ENCODE measurements around the gene ILDR2.

DNA sequence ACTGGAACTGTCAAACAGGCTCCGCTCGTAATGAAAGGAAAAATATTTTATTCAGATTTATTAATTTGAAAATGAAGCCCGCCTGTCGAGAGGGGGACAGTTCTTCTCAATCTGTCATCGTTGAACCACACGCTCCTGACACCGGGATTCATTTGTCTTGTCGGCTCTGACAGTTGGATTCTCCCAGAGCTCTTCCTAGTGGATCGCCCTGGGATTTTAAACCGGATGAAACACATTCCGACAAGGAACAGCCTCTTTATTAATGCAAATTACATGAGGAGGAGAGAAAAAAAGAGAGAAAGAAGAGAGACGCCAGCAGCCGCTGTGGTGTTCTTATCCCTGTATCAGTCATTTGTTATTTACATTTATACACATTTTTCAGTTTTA, 238.2 kb upstream of the PBX1 start:
- PRO-cap: no peak

DNA sequence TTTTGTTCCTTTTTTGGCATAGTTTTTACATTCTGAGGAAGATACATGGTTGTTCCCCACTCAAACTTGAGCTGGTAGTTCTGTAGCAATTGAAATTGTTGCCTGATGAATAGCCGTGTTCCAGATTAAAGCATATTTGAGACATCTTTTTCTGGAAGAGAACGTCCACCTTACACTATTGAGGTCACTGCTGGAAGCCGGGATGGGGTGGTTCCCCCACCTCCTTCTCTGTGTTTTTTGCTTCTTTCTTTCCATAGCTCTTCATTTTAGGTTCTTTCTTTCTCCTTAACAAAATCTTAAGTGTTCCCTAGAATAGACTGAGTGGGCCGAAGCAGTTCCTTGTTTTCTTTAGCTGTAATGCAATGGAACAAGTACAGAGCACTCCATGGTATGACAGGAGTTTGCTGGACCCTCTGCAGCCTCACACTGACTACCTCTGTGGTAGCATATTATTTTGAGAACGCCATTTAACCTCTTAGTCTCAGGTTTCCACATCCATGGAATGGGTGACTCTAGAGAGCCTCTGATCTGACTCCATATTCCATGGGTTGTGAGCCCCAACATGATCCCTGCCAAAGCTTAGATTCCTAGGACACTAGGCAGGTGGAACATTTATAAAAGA, 15.0 kb downstream of the PBX1 start:
- PRO-cap: no peak

DNA sequence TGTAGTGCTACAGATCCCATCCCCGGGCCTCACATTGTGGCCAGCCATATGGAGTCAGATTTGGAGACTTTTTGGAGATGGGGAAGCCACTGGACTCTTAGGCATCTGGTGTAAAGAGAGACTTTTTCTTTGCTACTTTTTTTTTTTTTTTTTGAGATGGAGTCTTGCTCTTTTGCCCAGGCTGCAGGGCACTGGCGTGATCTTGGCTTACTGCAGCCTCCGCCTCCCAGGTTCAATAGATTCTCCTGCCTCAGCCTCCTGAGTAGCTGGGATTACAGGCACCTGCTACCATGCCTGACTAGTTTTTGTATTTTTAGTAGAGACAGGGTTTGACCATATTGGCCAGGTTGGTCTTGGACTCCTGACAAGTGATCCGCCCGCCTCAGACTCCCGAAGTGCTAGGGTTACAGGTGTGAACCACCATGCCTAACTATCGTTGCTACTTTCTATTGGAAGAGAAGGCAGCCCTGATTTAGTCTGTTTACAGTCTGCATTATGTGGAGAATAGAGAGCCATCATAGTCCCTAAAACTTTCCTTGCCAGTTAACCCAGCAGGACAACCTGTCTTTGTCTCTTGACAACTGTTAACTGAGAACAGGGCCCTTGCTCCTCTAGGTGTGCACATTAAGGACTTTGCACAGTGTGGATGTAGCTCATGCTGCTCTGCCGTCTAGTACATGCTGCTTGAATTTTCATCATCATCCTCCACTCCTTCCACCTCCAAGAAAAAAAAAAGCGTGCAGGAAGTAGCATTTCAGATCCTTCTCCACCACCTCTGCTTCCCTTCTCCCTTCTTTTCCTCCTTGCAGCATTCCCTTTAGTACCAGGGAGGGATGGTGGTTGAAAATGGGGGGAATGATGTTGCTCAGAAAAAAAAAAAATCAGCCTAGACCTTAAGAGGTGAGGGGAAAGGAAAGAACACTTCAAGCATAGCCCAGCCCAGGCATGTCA, 91.4 kb downstream of the PBX1 start:
- PRO-cap: no peak

DNA sequence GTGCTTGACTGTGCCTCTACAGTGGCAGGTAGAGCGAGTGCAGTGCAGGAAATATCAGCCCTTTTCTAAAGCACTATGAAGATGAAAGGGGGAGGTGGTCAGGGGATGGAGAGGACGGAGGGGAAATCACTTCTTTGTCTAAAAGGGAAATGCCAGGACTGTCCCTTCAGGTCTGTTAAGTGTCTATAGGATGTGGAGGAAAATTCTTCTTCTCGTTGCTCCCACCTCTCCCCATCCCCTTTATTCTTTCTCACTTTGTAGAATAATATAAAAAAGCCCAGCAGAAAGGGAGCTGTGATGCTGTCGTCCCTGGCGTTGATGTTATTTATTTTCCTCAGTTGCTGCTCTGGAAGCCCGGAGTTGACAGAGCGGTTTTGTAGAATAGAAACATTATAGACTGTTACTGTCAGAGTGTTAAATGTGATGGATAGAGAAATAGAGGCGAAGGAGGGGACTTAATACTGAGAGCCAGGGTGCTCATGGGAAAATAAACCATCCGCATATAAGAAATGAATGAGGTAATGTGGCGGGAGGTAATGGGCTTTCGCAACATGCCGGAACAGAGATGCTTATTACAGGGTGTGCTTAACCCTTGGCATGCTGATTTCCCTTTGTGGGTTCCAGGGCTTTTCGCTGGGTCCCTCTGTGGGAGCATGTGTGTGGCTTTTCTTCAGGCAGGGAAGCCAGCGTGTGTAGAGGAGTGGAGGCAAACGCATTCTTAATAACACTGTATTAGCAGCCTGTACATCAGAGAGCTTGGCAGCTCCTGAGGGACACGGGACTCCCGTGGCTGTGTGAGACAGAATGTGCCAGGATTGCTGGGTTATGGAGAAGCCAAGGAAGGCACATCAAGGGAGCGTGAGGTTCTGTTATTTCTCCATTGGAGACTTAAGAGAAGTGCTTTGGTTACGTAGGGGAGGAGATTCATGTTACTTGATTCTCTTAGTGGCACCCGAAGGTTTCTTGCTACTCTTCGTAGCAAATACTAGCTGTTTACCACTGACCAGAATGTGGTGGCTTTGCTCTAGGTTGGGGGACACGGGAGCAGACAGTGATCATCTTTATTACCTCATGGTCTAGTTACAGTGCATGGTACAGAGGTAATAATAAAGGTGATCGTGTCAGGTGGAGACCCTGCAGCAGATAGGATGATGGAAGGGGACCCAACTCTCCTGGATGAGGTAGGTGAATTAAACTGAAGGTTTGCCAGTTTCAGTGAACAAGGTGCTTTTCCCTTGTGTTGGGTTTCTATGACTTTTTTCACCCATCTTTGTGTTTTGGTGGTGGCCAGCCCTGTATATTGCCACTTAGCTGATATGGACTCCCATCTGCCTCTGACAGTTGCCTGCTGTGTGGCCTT, 141.0 kb downstream of the PBX1 start:
- PRO-cap: no peak

DNA sequence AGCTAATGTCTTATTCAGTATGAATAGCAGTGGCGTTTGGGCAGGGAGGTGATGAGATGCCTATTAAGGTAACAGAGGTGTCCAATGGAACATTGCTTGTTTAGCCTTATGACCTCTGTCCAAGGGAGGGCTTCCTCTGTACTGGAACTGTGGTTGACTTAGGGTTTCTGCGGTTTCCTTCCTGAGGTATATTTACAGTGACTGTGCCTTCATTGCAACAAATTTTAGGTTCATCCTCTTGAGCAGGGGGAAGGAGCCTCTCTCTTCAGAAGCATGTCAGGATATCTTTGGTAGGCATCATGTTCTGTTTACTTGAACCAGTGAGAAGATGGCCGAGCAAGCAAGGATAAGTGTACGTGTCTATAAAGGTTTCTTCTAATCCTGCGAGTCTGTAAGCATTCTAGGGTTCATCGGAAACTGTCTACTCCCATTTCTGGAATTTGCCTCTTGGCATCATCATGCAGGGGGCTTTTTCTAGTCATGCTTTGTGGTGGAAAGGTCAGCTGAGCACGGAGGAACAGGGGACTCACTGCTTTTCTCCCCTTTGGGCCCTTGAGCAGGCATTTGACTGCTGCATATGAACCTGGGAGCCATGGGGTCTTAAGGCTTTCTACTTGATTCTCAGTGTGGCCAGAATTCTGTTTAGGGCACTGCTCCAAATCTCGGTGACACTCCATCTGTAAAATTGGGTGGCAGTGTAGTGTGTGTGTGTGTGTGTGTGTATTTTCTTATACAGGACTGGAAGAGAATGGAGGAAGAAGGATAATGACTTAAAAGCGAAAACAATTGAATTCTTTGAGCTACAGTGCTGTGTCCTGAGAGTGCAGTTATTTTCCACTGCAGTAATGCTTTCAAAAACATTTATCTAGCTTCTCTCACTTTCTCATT, 162.0 kb downstream of the PBX1 start:
- PRO-cap: no peak

- PRO-cap: no peak
Measured at GRCh38 chr1:164794158-164794751, 235.3 kb downstream of the PBX1 start.

GRCh38 chr1:165234969-165236317, 121.1 kb downstream of the LMX1A start:
- PRO-cap: unidirectional peak, minus-strand start at chr1:165235779

- PRO-cap: bidirectional peak, plus-strand start at chr1:165468003, minus-strand start at chr1:165467844; unidirectional peak, plus-strand start at chr1:165468222
Measured at GRCh38 chr1:165467523-165468545, 22.9 kb upstream of the RXRG start.

DNA sequence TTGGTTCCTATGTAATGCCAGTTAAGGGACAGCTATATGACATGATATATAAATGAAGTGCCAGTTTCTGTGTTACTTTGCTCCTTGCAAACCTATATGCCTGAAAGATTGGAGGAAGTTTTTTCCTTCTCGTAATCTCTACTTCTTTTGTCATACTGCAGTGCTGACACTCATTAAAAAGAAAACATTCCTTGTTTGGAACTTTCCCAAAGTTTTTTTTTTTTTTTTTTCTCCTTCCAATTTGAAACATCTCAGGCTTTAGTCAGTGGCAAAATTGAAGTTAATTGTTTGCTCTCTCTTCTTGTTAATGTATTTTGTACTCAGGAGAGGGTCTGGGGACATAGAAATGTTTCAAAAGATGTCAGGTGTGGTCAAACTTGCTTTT, 2.8 kb downstream of the MGST3 start:
- PRO-cap: no peak

- PRO-cap: no peak
Measured at GRCh38 chr1:165645984-165646405, 15.0 kb downstream of the MGST3 start.

- PRO-cap: no peak
Measured at GRCh38 chr1:165826975-165827198, 527 bp upstream of the UCK2 start.

- PRO-cap: no peak
Measured at GRCh38 chr1:165859973-165860517, 32.6 kb downstream of the UCK2 start.

GRCh38 chr1:165895516-165895854, 68.1 kb downstream of the UCK2 start:
- PRO-cap: no peak

- PRO-cap: no peak
Measured at GRCh38 chr1:165907684-165908431, 80.4 kb downstream of the UCK2 start.

- PRO-cap: bidirectional peak, plus-strand start at chr1:166165474, minus-strand start at chr1:166165366
Measured at GRCh38 chr1:166165297-166165627, 1.5 kb downstream of the FAM78B start.

DNA sequence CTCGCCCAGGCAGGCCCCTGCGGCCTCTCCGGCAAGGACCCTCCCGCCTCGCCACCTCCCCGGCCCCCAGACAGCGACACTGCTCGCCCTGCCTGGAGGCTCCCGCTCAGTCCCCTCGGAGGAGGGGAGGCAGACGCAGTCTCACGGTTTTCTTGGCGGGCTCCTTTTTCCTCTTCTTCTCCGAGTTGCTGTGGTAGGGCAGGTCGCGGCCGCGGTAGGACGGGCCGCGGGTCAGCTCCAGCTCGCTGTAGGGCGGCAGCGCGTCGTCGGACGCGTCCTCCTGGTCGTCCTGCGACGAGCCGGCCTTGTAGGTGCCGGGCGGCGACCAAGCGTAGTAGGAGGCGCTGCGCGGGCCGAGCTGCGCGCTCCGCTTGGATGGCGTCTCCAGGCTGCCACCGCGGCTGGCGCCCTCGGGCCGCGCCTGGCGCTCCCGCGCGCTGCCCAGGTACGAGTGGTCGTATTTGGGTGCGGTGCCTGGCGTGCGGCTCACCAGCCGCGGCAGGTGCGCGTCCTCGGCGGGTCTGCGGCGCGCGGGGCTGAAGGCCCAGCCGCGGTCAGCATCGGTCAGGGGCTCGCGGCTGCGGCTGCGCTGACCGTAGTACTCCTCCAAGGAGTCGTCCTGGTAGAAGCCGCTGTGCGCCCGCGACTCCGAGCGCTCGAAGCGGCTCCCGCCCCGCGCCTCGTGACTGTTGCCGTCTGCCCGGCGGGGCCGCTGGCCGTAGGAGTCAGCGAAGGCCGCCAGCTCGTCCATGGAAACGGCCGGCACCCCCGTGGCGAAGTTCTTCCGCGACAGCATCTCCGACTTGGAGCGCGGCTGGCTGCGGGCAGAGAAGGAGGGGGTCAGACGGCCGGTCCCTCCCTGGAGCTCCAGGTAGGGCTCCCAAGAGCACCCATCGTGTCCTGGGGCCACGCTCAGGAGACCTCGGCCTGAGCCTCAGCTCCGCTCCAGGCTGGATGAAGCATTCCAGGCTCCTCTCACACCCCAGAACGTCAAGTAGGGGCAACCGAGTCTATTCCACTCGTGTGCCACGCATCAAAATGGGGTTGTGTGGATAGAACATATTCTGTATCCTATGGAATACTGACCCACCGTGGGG, 44.8 kb upstream of the TADA1 start:
- PRO-cap: no peak

DNA sequence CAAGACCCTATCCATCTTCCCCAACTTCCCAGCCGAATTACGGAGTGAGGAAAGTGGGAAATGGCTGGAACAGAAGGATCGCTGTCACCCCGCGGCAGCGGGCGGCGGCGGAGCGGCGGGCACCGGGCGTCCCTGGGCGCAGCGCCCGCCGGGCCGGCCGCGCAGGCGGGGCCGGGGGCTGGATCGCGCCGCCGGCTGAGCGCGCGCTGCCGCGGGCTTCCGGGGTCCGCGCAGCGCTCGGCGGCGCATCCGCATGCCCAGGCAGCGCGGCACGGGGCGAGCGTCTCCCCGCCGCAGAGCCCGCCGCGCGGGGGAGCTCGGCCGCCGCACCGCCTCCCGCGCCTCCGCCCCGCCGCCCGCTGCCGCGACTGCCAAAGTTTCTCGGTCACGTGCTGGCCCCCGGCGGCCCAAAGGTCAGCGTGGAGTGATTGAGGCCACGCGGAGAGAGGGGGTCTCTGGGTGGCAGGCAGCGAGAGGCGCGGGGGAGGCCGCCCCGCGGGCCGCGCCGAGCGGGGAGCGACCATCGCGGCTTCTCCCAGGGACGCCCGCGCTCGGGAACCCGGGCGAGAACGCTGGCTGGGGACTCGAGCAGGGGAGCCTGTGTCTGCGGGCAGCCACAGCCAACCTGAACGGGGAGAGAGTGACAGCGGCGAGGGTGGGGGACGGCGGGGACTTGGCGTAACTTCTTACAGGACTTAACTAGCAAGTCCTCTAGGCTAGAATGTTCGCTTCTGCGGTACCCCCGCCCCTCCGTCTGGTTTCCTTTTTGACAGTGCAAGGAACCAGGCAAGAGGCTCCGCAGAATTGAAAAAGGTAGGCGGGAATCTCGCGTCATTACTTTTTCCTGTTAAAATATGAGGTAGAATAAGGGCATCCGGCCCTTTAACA, at the start of gene ILDR2:
ILDR2 (minus strand) TSS at position 287 of the 888 bp plus-strand sequence.
- PRO-cap: bidirectional peak, plus-strand start at position 296 of the sequence, minus-strand start at position 286 of the sequence

- PRO-cap: no peak
Measured at GRCh38 chr1:167161203-167161657, 59.5 kb upstream of the POU2F1 start.

GRCh38 chr1:167236484-167237269, 16.0 kb downstream of the POU2F1 start:
- PRO-cap: no peak

- PRO-cap: no peak
Measured at GRCh38 chr1:167432387-167432732, 86.0 kb downstream of the CD247 start.

All from bile duct (tissue), 1 donor.